Left lobe of liver (tissue), 1 donor: ENCODE measurements around the gene LRRC27.

DNA sequence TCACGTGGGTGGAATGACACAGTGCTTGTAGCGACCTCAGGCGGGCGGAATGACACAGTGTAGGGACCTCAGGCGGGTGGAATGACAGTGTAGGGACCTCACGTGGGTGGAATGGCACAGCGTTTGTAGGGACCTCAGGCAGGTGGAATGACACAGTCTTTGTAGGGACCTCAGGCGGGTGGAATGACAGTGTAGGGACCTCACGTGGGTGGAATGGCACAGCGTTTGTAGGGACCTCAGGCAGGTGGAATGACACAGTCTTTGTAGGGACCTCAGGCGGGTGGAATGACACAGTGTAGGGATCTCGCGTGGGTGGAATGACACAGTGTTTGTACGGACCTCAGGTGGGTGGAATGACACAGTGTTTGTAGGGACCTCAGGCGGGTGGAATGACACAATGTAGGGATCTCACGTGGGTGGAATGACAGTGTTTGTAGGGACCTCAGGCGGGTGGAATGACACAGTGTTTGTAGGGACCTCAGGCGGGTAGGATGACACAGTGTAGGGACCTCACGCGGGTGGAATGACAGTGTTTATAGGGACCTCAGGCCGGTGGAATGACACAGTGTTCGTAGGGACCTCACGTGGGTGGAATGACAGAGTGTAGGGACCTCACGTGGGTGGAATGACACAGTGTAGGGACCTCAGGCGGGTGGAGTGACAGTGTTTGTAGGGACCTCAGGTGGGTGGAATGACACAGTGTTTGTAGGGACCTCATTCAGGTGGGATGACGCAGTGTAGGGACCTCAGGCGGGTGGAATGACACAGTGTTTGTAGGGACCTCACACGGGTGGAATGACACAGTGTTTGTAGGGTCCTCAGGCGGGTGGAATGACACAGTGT lies 18.6 kb downstream of the PPP2R2D start:
- PRO-cap, result no peak

- PRO-cap, result unidirectional peak, plus-strand start at chr10:131979897; bidirectional peak, plus-strand start at chr10:131980116, minus-strand start at chr10:131979946
Measured at GRCh38 chr10:131979772-131980431, 1.8 kb downstream of the BNIP3 start.

DNA sequence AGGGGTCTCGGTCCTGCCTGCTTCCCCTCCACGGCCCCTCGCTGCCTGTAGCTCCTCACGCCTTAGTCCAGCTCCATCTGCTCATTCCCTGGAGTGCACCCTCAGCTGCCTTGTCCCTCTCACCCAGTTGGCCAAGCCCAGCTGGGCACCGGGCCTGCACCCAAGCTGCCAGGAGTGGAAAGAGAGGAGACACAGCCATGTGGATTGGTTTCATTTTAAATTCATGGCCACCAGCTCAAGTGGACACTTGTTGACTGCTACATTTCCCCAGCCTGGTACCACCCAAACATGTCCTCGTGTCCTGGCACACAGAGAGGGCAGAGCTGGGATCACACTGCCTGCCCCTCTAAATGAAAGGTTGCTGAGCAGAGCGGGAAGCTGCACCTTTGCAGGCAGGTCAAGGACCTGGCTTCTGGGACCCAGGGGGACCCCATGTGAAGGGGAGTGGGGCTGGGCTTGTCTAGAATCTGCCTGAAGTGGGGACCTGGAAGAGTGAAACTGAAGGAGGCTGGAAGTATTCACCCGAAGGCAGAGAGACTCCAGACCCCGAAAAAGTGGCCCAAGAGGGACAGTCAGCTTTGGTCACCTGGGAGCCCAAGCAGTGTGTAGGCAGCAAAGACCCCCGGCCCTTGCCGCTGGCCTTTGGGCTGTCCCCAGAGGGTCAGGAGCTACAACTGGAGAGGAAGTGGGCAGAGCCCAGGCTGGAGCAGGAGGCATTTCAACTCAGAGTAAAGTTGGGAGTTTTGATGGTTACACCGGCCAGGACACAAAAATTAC lies 15.0 kb upstream of the BNIP3 start:
- PRO-cap, result unidirectional peak, minus-strand start at position 79 of the sequence

- PRO-cap, result no peak
Measured at GRCh38 chr10:132162923-132163573, 23.7 kb upstream of the DPYSL4 start.

DNA sequence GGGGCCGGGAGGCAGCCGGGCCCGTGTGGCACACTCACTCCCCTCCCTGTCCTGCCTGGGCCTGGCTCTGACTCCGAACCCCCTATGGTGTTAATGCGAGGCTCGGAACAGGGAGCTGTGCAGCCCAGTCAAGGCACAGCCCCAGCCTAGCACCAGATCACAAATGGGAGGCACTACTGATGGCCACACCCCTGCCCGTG lies 36.9 kb downstream of the DPYSL4 start:
- PRO-cap, result unidirectional peak, plus-strand start at position 94 of the sequence

DNA sequence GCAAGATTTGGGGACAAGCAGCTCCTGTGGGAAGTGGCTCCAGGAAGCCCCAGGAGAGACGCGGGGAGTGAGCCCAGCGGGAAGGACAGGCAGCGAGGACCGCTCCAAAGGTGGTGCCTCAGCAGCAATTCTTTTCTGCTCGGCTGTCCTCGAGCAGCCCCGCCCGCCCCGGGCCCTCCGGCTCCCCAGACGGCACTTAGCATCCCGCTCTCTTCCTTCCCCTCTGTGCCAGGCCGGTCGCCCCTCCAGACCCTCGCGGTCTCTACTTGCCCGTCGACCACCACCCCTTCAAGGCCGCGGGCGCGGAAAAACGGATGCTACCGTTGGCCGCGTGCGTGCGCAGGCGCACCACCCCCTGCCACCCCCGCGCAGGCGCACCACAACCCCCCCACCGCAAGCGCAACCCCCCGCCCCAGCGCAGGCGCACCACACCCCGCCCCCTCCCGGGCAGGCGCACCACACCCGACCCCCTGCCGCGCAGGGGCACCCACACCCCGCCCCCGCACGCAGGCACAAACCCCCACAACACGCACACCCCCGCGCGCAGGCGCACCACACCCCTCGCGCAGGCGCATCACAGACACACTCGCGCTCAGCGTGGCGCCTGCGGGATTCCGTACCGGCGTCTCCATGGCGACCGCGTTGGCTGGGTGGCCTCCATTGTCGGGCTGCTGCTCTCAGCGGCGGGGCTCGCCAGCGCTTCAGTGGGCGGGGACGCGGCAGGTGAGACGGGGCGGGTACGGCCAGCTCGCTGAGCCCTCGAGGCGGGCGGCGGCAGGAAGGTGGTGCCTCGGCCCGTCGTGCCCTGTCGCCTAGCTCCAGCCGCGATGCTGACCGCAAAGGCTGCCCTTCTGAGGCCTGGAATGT lies at the start of gene LRRC27:
Gene LRRC27, plus strand, starts transcription at position 660 of the 867 bp plus-strand sequence.
- PRO-cap, result unidirectional peak, minus-strand start at position 298 of the sequence; unidirectional peak, plus-strand start at position 754 of the sequence

- PRO-cap, result no peak
Measured at GRCh38 chr10:132417675-132418514, 20.9 kb downstream of the PWWP2B start.

DNA sequence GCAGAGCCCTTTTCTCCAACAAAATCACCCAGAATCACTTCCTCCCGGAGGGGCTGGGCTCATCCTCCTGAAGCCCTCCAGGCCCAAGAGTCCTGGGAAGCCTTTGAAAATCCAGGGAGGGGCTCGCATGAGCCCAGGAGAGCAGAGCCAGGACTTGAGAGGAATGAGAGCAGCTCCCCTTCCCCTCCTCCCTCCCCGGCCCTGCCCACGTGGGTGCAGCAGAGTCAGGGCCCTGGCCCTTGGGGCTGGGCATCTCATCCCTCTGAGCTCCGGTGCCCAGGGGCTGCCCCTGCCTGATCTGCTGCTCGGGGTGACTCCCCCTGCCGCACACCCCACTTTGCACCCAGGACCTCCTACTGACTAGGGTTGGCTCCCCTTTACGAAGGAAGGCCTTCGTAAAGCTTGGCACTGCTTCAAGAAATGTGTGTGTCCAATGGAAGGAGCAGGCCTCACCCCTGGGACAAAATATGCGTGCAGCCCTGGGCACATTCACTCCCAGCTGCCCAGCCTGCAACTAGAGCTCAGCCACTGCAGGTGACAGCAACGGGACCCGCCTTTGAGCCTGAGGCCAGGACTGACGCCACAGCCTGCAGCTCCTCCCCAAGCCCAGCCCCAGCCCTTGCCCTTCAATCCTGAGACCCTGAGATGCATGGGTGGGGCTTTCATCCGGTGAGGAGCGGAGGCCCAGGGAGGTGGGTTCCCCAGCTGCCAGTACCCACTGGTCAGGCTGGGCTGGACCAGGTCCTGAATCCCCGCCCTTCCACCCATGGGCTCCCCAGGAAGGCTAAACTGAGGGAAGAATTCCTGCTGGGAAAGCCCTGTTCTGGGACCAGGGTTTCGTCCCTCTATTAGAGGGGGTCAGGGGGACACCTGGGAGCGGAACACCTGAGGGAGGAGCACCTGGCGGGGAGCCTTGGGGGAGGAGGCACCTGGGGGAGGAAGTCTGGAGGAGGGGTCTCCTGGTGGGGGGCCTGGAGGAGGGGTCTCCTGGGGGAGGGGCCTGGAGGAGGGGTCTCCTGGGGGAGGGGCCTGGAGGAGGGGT lies 21.8 kb downstream of the PWWP2B start:
- PRO-cap, result no peak

GRCh38 chr10:132438996-132439486 lies 42.0 kb downstream of the PWWP2B start:
- PRO-cap, result no peak

GRCh38 chr10:132444681-132445436 lies 47.9 kb downstream of the PWWP2B start:
- PRO-cap, result no peak

DNA sequence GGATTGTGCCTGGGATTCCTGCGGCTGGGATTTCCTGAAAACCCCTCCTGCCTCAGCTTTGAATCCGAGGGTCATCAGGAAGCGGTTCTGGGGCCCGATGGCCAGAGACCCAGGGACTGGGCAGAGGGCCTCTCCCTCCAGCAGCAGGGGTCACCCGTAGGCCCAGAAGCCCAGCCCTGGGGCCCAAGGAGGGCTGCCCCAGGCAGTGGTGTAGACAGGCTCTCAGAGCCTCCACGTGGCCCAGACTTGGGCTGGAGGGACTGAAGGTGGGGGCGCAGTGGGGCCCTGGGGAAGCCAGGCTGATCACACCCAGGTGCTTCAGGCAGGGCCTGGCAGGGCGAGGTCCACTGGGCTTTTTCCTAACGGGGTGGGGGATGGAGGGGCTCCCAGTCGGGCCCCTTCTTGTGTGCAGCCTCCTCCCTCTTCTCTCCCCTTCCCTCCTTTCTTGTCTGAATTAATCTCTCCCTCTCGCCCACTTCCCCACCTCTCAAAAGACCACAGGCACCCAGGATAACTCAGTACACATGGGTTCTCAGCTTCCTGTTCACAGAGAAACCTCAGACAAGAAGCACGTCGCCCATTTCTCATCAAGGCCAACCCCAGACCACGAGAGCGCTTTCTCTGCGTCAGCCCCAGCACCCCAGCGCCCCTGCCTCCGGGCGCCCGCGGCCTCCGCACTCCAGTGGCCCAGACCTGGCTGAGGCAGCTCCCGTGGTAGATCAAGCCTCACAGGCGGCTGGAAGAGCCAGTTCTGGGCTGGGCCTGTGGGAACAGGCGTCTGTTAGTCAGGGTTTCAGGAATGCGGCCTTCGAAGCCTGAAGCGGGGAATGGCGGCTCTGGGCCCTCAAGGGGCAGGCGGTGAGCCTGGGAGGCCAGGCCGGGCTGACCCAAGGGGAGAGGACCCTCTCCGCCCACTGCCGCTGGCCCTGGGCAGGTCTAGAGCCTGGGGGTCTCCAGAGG lies 50.5 kb downstream of the PWWP2B start:
- PRO-cap, result no peak

DNA sequence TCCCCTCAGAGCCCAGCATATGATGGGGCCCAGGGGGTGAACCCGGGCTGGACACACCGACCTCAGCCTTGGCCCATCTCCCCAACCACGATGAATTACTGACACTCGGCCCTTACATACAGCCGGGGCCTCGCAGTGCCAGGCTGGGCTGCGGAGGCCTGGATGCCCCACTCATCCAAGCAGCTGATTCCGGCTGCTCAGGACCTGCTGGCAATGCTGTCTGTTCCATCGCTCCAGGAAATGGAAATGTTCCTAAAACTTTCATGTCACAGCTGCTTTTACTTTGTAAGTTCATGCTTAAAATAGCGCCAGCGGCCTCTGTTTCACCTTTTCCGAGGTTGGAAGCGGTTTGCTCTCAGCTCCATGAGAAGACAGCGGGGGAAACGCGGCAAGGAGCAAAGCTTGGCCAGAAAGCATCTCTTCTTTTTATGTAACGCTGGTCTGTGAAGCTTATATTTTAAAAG lies 17.2 kb upstream of the INPP5A start:
- PRO-cap, result bidirectional peak, plus-strand start at position 371 of the sequence, minus-strand start at position 198 of the sequence

DNA sequence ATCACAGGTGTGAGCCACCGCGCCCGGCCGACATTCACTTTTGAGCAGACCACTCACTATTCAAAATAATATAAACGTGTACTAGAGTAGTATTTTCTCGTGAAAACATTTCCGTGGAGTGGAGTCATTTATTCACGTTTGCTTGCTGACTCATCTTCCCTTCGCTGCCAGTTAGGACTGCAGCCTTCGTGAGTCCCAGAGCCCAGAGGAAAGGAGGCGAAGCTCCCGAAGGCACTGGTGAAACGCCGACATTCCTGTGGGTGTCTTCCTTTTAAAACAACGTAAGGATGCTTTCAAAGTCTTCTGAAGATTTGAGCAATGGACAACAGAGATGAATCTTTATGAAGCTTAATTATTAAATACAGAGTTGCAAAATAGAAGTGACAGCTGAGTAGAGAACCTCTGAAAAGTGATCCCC lies 10.9 kb upstream of the INPP5A start:
- PRO-cap, result no peak

DNA sequence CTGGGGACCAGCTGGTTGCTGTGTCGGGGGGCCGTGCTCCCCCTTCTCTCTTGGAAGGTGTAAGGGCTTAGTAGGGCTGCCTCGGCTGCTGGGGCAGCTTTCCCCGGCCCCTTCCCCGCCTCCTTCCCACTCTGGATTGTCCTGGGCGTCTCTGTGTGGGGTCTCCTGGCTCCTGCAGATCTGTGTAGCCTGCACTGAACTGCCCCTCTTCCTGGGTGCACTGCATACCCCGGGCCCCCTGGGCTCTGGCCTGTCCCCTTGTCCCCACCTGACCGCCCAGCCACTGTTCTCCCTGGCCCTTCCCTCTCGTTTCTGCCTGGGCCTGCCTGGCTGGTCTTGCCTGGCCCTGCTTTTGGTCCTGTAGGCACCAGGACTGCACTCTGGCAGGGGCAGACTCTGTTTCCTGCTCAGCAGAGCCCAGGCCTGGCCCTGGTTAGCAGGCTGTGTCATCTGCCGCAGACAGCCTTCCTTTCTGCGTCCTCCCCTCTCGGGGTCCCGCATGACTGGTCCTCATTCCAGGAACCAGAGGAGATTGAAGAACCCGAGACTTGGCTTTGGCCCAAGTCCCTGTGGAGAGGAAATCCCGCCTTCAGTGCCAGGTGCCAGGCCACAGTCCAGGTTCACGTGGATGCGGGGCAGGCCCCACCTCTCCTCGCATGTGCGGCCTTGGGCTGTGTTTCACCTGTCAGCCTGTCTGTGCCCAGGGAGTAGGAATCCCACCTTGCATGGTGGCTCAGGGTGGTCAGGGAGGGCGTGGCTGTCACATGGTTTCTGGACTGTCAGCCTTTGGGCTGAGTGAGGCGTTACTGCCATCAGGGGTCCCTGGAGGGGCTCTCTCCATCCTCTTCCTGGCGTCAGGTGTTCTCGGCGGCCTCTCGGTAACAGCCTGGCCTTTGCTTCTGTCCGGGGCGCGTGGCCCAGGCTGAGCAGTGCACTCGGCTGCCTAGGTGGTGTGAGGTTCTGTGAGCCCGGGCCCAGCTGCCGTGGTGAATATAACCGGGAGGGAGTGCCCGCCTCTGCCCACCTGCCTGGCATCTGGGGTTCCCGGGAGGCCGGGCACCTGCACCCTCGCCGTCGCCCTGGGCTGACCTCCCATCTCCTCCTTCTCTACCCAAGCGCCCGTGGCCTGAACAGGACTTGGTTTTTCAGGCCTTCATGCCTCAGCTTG lies 9.3 kb downstream of the INPP5A start:
- PRO-cap, result no peak

DNA sequence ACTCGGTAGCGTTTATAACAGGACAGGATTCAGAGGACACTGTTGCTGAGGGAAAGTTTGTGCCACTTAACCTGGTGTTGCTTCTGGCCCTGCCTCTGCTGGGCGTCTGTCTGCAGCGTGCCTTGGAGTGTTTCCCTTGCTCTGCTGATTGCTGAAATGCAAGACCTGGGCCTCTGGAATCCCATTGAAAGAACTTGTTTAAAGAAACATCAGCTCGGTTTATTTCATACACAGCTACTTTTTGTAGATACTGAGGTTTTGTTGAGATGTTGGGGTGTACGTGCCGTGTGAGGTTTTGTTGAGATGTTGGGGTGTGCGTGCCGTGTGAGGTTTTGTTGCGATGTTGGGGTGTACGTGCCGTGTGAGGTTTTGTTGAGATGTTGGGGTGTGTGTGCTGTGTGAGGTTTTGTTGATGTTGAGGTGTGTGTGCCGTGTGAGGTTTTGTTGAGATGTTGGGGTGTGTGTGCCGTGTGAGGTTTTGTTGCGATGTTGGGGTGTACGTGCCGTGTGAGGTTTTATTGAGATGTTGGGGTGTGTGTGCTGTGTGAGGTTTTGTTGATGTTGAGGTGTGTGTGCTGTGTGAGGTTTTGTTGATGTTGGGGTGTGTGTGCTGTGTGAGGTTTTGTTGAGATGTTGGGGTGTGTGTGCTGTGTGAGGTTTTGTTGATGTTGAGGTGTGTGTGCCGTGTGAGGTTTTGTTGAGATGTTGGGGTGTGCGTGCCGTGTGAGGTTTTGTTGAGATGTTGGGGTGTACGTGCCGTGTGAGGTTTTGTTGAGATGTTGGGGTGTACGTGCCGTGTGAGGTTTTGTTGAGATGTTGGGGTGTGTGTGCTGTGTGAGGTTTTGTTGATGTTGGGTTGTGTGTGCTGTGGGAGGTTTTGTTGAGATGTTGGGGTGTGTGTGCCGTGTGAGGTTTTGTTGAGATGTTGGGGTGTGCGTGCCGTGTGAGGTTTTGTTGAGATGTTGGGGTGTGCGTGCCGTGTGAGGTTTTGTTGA lies 35.4 kb downstream of the INPP5A start:
- PRO-cap, result no peak

DNA sequence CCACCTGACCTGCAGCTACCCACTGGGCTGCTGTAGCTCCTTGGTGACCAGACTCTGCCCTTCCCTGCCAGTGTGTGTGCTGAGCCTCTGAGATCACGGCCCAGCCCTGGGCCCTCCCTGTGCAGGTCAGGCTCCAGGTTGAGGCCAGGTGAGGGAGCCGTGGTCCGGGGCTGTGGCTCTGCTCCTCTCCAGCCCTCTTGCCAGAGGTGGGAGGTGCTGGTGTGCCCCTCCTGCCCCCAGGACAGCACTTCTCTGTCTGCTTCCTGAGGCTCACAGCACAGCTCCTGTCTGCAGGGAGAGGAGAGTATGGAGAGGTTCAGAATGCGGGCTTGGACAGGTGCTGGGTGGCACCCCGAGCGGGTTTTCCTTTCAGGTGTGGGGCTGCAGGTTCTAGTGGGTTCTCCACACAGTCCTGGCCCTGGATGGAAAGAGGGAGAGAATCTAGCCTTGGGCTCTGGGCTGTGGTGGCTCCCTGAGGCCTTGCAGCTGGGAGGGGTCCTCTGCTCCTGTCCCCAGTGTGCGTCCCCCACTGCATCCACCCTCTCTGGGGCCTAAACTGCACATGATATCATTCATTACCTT lies 38.5 kb downstream of the INPP5A start:
- PRO-cap, result no peak

- PRO-cap, result no peak
Measured at GRCh38 chr10:132576809-132577314, 39.3 kb downstream of the INPP5A start.

- PRO-cap, result no peak
Measured at GRCh38 chr10:132579371-132580033, 41.9 kb downstream of the INPP5A start.

- PRO-cap, result unidirectional peak, minus-strand start at chr10:132588363
Measured at GRCh38 chr10:132588015-132589141, 50.8 kb downstream of the INPP5A start.

DNA sequence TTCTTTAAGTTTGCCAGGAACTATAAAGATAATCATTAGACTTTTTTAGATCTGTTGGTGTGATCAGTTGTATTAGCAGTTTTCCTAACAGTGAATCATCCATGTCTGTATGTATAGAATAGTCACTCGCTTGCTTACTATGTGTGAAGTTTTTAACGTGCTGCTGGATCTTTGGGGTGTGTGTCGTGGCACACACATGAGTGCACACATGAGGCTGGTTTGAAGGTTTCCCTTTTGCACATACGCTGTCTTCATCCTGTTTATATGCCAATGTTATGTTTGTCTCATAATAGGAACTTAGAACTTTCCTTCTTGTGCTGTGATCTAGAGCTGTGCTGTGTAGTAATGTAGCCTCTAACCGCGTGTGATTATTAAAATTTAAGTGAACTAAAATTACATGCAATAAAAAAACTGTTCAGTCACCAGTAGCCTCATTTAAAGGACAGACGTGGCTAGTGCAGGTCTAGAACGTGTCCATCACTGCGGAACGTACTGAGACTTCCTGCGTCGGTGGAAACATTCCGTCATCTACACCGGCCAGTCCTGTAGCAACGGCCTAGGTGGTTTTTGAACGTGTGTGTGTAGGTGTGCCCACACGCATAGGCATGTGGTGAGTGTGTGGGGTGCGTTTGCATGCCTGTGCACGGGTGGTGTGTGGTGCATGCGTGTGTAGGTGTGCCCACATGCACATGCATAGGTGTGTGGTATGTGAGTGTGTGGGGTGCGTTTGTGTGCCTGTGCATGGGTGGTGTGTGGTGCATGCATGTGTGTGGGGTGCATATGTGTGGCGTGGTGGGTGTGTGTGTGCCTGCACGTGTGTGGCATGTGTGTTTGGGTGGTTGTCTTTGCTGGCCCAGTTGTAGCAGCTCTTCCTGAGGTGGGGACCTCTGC lies 56.5 kb downstream of the INPP5A start:
- PRO-cap, result no peak